BJ (cell line): ENCODE measurements around the gene HHIPL1.

DNA sequence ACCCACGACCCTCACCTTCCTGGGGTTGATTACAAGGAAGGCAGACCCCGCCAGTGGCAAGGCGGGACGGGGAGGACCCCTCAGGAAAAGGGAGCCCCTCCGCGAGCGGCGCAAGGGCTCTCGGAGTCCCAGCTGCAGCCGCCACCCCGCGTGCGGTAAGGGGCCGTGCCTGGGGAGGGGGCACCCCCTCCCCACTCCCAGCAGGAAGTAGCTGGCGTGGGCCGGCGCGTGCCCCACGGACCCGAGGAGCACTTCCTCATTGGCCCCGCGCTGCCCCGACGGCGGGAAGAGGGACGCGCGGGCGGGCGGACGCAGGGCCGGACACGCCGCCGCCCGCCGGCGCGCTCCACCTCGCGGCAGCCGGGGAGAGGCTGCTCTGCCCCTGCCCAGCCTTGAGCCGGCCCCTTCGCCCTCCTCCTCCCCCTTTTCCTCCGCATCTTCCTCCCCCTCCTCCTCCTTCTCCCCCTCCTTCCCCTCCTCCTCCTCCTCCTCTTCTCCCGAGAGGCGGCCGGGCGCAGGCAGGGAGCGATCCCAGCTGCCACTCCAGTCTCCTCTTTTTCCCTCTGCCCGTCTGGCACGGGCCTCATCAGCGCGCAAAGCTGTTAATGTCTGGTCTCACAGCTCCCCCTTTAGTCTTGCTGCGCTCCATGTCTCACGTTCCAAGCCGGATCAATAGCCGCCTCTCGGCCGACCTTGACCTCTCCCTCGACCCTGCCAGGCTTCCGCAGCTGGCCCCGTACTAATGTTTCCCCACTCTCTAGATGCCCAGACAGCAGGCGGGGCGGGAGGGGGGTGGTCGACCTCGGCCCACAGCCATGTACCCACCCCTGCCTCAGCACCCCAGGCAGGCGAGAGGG is 2.5 kb upstream of the BCL11B start:
- CAGE, long polyA plus RNA: no peak
- RRBS: under 1% methylated on average over 15 of the region's 68 CpGs

DNA sequence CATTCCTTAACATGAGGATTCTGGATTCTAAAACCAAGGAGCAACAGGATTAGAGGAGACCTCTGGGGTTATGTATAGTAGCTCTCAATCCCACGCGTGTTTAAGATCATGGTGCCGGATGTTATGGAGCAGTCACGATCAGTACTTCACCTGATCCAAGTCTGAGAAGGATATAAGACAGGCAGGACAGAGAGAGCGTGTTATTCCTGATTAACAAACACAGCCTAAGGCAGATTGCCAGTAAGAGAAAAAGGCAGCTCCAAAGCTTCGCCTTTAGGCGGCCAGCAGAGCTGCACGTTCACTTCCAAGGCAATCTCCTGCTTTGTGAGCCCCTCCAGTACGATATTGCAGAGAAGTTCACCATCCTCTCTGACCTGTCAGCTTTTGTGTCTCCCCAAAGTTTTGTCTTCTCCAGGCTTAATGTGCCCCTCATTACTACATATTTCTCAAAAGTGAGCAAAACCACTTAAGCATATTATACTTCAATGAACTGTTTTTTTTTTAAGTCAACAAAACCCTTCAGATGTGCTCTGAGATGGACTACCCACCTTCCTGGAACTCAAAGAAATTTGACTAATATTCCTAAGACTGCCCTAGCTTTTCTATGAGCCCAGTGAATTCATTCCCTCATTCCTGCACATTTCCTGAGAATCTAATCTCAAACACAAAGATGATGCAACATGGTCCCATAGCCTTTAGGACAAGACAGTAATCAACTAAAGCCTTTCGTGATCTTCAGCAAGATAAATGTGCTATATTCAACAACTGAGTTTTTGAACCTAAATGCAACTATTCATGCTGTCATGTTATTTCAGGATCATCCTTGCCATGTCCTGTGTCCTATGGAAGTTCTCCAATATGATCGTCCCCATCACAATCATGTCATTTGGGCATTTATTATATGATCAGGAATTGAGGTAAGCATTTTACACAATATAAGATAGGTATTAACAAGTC is 5.2 kb downstream of the SETD3 start:
- CAGE, long polyA plus RNA: no peak
- RRBS: no CpG with 5 or more reads among the region's 11 CpGs

DNA sequence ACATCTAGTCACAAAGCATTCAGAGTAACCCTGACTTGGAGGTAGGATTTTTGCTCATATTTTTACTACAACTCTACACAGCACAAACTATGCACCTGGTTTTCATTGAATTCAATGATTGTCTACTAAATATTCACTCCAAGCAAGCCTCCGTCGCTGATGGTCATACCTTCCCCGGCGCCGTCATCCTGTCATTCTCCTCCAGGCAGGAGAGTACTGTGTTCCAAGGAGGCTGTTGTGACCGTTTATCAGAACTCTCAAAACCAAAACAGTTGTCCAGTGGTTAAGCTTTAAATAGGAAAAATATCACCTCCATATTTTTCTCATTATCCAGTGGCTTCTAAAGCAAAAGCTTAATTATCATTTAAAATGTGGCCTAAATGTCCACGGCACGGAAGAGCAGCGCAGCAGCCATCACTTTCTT is 2.1 kb downstream of the SETD3 start:
- CAGE, long polyA plus RNA: no peak
- RRBS: no CpG with 5 or more reads among the region's 9 CpGs

DNA sequence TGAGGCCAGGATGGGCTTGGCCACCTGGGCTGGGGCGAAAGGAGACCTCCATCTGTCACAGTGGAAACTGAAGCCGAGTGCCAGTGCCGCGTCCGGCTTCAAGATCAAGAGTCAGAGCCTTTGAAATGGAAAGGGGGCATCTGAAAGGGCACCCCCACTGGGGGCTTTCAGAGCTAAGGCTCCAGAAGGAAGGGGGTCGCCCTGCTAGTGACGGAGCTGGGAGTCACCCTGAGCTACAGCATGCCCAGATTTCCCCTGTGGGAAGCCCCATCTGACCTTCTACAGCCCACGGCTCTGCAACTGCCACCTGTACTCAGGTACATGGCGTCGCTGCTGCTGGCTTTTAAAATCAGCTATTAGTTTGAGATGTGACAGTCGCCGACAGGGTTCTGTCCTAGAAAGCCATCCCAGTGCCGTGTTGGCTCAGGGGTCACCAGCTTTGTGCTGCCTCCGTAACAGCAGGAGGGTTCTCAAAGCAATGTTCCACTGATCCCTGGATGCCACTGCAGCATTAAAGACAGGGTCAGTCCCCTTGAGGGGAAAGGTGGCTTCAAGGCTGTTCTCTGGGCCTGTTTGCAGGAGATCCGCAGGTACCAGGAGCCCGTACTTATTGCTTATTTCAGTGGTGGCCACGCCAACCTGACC is 31.5 kb downstream of the CCNK start:
- CAGE, long polyA plus RNA: no peak
- RRBS: no CpG with 5 or more reads among the region's 17 CpGs

GRCh38 chr14:99516125-99516466 is 34.9 kb downstream of the CCNK start:
- CAGE, long polyA plus RNA: no peak
- RRBS: 83% methylated on average over 5 of the region's 14 CpGs

DNA sequence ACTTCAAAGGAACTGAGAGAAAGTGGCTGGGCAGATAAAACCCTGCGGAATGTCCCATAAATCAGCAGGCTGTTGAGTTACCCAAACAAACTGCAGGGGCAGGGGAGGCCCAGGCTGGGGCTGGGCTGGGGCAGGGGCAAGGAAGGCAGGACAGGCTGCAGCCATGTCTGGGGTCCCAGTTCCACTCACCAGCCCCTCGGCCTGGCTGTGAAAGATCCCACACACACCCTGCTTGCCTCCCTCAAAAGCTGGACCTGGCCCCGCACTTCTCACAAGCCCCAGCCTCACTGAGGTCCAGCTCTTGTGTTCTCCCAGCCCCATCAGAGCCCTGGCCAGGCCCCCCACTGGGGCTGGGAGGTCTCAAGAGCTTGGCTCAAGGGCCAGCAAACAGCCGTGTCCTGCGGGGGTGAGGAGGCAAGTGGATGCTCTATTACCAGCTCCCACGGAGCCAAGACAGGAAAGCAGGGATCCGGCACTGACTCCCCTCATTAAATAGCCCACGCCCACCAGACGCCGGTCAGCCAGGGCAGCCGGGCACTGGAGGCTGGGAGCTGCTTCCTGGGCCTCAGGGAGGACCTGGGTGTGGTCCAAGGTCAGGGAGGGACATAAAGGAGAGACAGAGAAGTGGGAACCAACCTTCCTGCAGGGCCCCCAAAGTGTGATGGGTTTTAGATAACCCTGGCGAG is 42.0 kb downstream of the CCNK start:
- CAGE, long polyA plus RNA: no peak
- RRBS: 63% methylated on average over 2 of the region's 12 CpGs

DNA sequence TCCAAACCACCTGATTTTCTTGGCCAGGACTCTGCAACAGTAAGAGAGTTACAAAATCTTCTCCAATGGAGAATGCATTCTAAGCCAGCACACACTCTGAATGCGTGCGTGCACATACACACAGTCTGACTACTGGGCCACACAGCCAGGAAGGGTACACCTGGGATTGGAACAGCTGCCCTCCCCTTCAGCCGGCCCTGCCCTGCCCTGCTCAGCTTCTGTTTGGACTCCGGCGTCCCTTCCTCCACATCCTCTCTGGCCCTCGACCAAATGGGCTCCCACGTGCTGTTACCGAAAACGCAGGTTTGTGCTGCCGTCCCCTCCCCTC is 42.9 kb downstream of the CCNK start:
- CAGE, long polyA plus RNA: no peak
- RRBS: no CpG with 5 or more reads among the region's 10 CpGs

DNA sequence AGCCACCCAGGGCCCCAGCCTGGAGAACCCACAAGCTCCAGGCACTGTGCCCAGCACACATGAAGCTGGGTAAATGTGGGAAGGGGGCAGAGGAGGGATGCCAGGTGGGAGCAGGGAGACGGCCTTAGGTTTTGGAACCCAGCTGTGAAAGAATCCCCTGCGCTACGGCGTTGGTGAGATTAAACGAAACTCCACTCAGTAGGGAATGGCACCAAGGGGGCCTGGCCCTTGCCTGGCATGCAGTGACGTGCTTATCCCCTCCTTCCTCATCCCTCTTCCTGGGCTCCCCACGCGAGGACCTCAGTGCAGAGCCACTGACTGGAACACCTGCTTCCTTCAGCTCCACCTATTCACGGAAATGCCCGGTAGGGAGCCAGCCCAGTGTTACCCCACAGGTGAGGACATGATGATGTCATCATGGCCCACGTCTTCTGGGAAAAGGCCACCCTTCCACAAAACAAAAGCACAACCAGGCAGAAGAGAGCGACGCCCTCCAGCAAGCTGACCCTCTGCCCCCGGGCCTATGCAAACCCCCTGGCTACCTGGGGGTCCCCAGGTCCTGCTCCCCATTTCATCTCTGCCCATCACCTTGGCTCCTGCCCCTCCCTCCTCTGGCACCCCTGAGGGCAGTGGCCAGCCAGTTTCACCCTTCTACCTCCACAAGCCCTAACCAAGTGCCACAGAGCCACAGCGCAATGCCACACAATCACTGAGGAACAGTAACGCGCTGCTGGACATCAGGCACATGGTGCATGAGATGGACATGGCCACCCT is 42.1 kb downstream of the CCDC85C start:
- CAGE, long polyA plus RNA: no peak
- RRBS: no CpG with 5 or more reads among the region's 17 CpGs

GRCh38 chr14:99604718-99605229 is 767 bp upstream of the CCDC85C start:
- CAGE, long polyA plus RNA: no peak
- RRBS: 0% methylated on average over 2 of the region's 44 CpGs

- CAGE, long polyA plus RNA: no peak
- RRBS: 4% methylated on average over 24 of the region's 98 CpGs
Observed at GRCh38 chr14:99644390-99645527, at the start of gene HHIPL1. Gene HHIPL1, plus strand, starts transcription at chr14:99645129.

- CAGE, long polyA plus RNA: no peak
- RRBS: no CpG with 5 or more reads among the region's 9 CpGs
Observed at GRCh38 chr14:99671693-99672280, 12.3 kb upstream of the CYP46A1 start.

GRCh38 chr14:99682546-99683055 is 1.5 kb upstream of the CYP46A1 start:
- CAGE, long polyA plus RNA: no peak
- RRBS: no CpG with 5 or more reads among the region's 21 CpGs

DNA sequence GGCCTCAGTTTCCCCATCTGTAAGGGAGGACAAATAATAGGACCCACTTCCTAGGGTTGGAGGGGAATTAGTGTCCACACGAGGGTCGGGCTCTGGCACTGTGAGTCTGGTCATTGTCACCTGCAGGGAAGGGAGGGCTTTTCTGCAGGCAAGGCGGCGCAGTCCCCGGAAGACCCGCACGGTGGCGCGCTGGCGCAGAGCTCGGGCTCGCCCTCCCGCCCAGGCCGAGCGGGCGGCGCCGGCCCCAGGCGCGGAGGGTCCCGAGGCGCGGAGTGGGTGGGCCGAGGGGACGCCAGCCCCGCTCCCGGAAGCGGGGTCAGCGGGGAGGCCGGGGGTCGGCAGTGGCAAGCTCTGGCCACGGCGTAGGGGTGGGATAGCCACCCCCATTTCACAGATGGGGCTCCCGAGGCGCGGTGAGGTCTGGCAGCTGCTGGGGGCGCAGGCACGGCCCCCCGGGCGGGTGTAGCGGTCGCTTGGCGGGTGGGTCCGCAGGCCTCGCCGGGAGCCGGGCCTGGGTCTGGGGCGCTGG is 45.9 kb downstream of the CYP46A1 start:
- CAGE, long polyA plus RNA: no peak
- RRBS: under 1% methylated on average over 30 of the region's 48 CpGs

DNA sequence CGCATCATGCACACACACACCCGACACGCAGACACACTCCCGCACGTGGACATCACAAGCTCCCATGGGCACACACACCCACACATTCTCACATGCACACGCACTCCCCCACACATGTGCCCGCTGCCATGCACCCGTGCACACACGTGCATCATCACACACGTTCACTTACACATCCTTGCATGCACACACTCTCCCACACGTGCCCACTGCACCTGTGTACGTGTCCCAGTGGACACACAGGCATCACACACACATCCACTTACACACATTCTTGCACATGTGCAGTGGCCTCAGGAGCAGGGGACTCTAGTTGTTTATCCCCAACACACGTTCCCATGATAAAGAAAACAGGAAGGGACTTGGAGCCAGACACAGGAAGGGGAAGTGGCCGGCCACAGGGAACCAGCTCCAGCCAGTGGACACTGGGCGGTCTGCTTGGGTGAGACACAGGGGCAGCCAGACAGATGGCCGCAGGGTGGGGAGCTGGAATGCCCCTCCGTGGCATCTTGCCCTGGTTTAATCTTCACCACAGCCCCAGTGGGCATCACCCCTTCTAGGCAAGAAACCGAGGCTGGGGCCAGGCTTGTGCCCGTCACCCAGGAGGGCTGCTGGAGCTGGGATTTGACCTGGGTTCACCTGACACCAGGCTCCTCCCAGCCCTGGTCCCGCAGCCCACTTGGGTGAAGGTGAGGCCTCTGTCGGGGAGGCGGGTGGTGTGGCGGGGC is 49.7 kb downstream of the CYP46A1 start:
- CAGE, long polyA plus RNA: no peak
- RRBS: no CpG with 5 or more reads among the region's 23 CpGs

GRCh38 chr14:99740259-99740731 is 52.9 kb upstream of the EML1 start:
- CAGE, long polyA plus RNA: no peak
- RRBS: 70% methylated on average over 2 of the region's 12 CpGs

GRCh38 chr14:100018493-100018940 is 46.7 kb upstream of the EVL start:
- CAGE, long polyA plus RNA: no peak
- RRBS: no CpG with 5 or more reads among the region's 9 CpGs

- CAGE, long polyA plus RNA: no peak
- RRBS: no CpG with 5 or more reads among the region's 9 CpGs
Observed at GRCh38 chr14:100019085-100019917, 45.9 kb upstream of the EVL start.

DNA sequence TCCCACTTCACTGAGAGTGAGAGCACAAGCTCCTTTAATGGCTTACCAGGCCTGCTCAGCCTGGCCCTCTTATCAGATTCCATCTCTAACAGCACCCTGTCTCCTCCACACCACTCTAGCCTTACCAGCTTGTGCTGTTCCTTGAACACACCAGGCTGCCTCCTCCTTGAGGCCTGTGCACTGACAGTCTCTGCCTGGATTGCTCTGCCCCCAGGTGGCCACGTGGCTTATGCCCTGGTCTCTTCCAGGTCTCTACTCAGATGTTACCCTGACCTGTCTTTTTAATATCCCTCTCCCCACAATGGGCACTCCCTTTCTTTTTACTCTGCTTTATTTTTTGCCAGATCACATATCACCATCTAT is 40.0 kb upstream of the EVL start:
- CAGE, long polyA plus RNA: no peak
- RRBS: no CpG with 5 or more reads among the region's 1 CpG

GRCh38 chr14:100067469-100068391 is 2.5 kb downstream of the EVL start:
- CAGE, long polyA plus RNA: no peak
- RRBS: no CpG with 5 or more reads among the region's 13 CpGs

DNA sequence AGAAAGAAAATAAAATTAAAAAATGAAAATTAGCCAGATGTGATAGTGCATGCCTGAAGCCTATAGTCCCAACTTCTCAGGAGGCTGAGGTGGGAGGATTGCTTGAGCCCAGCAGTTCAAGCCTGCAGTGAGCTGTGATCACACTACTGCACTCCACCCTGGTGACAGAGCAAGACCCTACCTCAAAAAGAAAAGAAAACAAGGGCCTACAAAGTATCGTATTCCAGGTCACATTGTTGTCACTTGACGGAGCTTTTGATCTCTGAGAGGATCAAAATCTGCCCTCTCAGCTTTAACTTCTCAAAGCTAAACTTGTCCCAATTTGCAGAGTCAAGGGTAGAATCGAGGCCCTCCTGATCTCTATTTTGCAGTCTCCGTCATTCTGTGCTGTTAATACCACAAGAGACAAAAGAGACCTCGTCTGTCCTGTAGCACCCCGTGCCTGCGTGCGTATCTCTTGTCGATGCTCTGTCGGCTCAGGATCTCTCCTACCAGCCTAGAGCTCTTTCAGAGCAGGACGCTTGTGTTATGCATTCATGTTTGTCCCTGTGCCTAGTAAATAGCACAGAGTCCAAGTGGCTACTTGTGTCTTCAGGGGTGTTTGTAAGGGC is 5.0 kb downstream of the EVL start:
- CAGE, long polyA plus RNA: no peak
- RRBS: no CpG with 5 or more reads among the region's 11 CpGs